ReNcell CX (cell line): ENCODE measurements around the gene POLR3A.

DNA sequence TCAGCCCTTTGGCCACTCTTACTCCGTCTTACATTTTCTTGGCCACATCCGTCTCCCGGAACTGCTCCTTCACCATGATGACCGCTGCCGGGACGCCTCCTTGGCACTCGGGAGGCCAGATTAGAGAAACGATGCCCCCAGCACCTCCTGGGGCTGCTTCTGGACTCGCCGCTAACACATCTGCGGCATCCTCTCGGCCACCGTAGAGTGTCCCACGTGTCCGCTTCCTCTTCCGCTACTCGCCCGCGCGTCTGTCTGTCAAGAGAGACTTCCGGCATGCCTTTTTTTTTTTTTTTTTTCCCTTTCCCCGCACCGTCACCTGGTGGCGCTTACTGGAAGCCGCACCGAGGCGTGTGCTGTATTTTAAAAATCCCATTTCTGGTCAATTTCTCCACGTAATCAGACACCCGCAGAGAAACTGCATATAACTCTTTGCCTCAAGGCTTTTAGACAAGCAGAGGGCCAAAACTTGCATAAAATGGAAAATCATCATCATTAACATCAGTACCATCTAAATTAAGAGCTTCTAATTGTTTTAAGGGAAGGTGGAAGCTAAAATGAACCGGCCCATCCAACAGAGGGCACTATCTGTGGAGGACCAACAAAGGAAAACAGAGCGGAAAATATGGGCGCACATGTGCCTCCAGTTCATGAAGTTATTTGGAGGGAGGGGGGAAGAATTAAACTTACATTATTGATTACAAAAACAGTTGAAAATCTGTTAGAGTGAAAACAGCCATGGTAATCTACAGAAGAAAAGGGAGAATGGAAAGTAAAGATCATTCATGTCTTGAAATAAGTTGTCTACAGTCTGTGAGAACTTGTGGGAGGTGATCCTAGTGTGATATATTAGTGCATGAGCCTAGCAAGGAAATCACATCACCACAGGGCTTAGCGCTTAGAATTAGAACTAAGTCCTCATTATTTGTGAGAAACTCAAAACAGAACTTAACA, at the start of gene POLR3A:
Gene POLR3A, minus strand, starts transcription at position 184 of the 954 bp plus-strand sequence.
- PRO-cap = bidirectional peak, plus-strand start at position 590 of the sequence, minus-strand start at position 178 of the sequence

DNA sequence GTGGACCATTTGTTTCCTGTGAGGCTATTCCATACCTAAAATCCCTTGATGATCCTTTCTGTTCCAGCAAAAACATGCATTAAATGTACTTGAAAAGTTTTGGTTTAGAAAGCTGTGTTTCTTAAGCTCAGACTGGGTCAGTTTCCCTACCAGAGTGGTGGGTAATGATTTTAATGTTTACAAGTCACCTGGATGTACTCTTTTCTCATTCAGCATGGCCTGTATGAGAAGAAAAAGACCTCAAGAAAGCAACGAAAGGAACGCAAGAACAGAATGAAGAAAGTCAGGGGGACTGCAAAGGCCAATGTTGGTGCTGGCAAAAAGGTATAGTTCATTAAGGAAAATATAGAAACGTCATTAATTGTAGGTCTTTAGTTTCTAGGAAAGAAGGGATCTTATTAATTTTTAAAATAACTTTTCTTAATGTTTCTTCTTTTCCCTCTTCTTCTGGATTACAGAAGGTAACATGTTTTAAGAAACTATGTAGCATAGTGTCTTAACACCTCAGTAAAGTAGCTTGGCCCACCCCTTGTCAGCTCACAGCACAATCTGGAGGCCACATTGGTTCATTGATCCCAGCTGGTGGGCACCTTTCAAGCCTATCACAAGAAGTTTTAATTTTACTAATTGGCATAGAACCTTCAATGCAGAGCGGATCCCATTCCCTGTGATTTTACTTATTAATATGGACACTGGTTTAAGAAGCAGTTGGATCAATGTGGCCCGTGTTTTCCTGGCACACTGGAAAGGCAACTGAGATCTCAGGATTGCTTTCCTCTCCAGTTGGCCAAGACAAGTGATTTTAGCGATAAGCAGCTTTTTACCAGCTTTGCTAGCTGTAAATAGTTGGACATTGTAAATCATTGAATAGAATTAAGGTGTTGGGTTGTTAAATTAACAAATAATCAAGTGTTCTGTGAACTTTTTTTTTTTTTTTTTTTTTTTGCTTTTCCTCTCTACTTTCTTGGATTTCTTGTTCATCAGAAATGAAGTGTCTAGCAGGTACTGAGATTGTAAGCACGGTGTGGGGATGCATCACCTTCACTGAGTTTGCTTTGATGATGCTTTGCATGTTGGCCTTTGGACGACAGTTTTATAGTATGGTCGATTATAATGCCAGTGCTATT, 3.7 kb downstream of the RPS24 start:
- PRO-cap = no peak

DNA sequence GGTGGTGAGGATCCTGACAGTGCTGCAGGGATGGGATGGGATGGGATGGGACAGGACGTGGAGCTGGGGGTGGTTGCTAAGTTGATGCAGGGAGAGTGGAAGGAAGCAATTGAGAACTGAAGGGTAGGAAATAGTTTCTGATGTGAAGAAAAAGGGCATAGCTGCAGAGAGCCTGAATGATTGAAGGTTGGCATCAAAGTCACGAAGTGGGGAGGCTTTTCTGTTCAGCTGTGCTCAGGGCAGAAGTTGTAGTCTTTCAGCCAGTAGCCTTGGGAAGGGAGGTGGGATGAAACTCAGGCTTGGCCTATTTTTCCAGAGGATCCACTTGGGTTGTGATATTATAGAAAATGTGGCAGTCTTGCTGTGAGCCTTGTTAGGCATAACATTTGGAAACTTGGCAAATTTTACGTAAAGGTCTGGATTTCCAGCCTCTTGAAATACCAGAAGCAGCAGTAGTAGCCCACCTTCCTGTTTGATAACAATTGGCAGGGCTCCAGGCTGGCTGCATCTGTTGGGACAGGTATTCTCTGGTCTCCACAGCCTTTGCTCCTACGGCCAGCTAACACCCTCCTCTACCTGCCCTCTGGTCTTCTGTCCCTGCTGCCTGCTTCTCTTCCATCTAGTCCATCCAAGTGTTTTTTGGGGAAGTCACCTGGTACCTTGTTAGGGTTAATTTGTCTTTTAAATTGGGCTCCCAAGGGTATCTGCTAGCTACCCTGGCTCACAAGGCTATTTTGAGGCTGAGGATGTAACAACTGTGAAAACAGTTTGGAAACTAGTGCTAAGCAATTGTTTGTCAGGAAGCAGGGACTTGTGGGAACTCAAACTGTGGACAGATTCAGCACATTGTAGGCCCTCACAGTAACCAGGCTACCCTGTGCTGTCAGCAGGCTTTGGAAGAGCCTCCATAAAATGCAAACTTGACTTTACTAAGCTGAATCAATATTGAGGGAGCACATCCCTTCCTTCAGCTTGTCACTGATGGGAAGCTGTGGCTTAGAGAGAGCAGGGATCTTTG, 8.3 kb downstream of the RPS24 start:
- PRO-cap = no peak

DNA sequence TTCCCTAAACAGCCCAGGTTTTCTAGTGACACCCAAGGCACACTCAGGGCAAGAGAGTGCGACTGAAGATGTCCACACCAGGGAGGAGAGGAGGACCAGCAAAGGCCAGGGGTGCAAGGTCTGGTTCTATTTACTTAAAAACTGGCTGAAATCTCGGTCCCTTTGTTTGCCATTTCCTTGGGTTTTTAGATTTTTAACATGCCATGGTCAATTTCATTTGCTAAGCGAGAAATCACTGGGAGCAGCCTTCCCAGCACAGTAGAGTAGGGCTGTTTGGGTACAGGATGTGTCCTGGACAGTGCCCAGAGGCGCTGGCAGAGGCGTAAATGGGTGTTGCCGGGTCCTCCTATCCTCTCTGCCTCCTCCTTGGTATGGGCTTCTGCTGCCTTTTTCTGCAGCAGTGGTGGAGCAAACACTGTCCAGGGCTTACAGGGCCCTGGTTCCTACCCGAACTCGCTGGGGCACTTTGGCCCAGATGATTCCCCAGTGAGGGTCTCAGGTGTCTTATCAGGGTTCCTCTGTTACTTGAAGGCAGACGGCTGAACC, 298.3 kb downstream of the RPS24 start:
- PRO-cap = no peak

GRCh38 chr10:78457943-78458713, 424.5 kb downstream of the RPS24 start:
- PRO-cap = no peak

DNA sequence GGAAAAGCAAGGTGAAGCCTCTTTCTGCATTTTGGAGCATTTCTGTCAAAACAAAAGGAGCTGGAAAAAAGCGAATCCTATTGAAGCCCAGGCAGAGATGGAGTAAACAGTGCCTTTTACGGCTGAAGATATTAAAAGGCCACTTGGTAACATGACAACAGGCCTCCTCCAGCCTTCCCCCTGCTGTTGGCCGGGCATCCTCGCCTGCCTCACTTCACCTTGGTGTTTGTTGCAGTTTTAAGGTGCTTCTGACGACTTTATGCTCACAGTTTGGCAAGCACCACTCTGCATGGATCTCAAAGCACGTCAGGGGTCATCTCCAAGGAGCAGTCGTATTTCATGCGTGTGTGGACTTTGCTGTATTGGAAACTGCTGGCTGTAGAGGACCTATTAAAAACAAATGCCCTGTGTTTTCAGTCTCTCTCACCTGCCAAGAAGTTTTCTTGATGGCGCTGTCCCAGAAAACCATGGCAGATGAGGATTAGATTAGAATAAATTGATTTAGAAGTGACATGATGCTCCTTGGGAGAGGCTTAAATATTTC, 483.1 kb downstream of the RPS24 start:
- PRO-cap = no peak

DNA sequence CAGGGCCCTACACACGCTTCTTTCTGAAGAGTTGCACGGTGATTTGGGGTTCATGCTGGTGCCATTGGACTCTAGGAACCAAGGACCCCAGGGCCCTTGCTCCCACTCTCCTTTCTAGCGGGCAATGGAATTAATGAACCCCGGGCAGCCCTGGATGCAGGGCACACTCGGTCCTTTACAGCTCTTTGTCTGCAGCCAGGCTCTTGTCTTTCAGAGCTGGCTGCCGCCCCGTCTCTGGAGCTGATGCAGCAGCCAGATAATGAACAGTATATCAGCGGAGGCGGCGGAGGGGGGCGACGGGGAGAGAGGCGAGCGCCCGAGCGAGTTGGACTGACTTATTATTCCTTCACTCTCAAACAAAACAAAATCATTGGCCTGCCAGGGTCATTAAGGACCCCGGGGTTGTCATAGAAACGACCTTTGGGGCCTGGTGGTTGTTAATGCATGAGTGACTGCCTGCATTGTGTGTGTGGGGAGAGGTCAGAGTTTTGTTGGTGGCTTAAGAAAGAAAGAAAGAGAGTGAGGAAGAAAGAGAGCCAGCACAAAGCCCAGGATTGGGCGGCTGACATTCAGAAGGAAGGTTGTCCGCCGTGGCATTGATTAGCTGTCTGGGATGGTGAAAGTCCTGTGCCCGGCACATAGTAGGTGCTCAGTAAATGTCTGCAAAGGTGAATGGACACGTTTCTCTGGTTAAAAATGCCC, 411.9 kb upstream of the ZMIZ1 start:
- PRO-cap = bidirectional peak, plus-strand start at position 275 of the sequence, minus-strand start at position 230 of the sequence

- PRO-cap = no peak
Measured at GRCh38 chr10:78727840-78728308, 340.9 kb upstream of the ZMIZ1 start.

DNA sequence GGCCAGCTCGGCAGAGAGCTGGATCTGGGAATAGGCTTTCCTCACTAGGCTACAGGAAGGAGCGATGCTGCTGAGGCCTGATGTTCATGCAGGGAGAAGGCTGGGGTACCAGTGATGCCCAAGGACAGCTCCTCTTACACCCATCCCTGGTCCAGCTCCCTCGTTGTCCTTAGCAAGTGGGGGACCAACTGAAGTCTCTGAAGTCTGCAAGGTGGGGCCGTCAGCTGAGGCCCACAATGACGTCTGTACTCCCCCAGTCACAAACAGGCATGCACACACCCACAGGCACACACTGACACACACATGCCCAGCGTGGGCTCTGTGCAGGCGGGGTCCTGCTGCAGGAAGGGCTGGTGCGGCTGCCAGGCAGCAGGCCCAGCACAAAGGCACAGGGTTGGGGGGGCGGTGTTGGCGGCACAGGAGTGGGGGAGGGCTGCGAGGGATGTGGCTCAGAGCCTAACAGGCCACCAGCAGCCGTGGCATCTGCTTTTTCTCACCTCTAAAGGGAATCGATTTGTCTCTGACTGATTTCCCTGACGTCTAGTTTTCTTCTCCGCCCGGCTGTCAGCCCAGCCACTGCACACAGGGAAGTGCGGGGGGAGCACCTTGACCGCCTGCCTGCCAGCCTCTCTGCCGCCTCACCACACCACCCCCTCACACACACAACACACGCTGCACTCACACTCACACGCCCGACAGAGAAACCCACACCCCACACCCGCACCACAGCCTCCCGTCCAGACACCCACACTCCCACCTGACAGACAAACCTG, 43.6 kb upstream of the ZMIZ1 start:
- PRO-cap = no peak

GRCh38 chr10:79096503-79097134, 27.9 kb downstream of the ZMIZ1 start:
- PRO-cap = no peak

DNA sequence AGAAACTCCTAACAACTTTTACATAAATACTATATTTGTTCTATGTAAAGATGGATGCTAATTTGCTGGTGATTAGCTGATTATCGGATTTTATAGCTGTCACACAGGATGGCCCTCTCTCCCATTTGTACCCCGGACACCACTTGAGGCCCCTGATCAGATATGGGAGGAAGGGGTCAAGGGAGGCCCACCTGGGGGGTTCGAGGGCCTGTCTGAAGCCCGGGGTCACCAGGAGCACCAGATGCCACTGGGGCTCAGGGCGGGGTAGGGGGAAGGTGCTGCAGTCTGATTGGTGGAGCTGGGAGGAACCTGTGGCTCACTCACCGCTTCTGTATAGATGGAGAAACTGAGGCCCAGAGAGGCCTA, 65.2 kb downstream of the ZMIZ1 start:
- PRO-cap = no peak

- PRO-cap = no peak
Measured at GRCh38 chr10:79136241-79136994, 67.7 kb downstream of the ZMIZ1 start.

GRCh38 chr10:79182428-79183376, 113.9 kb downstream of the ZMIZ1 start:
- PRO-cap = no peak

- PRO-cap = bidirectional peak, plus-strand start at chr10:79242919, minus-strand start at chr10:79242936
Measured at GRCh38 chr10:79242113-79243143, 104.8 kb upstream of the PPIF start.

- PRO-cap = no peak
Measured at GRCh38 chr10:79247606-79248443, 99.4 kb upstream of the PPIF start.

GRCh38 chr10:79250681-79251223, 96.5 kb upstream of the PPIF start:
- PRO-cap = no peak

DNA sequence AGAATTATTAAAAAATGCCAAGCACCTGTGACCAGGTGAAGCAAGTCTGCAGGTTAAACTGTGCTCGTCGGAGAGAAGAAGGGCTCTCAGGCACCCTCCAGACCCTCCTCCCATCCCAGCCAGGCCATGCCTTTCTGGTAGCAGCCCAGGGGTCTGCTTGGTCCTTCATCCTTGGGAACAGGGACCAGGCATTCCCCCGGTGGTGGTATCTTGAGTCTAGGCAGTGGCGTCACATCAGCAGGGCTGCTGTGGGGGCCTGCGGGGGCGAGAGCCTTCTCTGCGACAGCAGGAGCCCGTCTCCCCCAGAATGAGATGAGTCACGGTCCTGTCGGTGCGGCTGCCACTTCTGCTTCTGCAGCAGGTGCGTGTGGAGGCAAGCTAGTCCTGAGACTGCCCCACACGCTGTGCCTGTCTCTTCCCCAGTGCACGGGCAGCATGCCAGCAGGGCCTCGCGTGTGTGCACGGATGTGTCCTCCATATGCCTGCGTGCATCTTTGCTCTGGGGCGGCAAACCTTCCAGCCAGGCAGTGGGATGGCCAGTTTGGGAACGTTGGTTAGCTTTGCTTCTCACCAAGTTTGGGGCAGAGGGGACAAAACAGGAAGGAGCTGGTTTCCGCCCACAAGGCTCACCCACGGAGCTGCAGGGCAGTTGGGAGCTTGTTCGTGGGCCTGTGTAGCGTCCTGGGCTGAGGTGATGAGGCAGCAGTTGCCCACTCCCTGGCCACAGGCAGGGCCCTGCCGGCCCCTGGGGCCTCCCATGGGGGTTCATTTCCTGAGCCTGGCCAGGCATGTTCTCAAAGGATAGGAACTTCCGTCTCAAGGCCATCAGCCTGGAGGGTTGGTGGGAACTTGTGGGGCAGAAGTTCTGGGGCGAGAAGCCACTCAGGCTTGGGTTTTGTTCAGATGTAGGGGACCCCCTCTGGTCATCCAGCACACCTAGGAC, 60.9 kb upstream of the PPIF start:
- PRO-cap = no peak

DNA sequence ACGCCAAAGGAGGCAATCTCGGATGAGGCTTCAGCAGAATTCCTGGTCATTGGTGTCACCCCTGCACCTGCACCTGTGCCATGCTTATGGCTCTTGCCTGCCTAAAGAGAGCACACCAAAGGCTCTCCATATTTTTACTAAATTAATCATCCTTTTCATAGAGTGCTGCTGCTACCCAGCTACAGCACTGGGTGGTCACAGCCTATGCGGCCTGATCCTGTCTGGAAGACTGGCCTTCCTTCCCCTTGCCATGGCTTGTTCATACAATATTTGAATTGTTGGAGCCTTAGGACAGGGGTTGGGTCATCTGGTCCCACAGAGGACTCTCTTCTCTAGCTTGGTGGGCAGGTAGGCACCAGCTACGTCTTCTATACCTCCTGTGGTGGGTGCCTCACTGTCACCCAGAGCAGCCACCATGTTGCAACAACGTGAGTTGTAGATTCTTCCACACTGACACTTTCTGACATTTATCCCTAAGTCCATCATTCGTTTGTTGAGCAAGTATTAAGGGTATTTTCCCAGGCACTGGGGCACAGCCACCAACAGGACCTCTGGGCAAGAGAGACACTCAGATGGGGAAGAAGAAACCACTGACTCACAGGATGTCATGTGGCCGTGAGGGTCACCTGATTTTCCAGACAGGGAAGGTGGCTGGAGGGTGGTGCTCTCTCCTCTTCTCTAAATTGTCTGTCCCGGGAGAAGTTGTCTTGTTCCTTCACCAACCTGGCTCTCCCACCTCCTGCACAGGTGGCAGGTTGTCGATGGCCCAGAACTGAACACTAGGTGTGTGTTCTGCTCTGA, 51.9 kb upstream of the PPIF start:
- PRO-cap = no peak

DNA sequence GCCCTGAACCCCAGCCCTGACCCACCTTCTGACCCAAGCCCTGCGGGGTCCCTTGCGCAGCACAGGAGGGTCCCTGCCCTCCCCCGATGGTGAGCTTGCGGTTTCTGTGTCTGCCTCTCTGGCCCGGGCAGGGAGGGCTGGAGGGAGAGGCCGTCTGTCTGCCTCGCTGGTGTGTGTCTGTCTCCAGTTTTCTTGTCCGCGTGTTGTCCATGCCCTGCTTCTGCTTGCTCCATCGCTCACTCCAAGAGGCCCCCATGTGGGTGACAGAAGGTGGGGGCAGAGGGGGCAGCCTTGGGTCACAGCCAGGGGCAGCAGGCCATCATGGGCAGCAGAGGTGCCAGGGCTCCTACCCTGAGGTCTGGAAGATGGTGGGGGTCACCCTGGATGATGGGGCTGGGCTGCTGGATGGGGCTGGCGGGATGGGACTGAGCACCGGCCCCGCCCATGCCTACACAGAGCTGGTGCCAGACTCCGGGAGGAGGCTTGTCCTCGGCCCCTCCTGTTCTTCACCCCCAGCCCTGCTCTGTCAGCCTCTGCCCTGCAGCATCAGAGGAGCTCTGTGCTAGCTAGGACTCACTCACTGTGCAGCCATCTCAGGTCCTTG, 35.8 kb upstream of the PPIF start:
- PRO-cap = no peak

GRCh38 chr10:79313295-79313591, 34.0 kb upstream of the PPIF start:
- PRO-cap = no peak